ENCODE results near the genes ITGA7 and ORMDL2.

DNA sequence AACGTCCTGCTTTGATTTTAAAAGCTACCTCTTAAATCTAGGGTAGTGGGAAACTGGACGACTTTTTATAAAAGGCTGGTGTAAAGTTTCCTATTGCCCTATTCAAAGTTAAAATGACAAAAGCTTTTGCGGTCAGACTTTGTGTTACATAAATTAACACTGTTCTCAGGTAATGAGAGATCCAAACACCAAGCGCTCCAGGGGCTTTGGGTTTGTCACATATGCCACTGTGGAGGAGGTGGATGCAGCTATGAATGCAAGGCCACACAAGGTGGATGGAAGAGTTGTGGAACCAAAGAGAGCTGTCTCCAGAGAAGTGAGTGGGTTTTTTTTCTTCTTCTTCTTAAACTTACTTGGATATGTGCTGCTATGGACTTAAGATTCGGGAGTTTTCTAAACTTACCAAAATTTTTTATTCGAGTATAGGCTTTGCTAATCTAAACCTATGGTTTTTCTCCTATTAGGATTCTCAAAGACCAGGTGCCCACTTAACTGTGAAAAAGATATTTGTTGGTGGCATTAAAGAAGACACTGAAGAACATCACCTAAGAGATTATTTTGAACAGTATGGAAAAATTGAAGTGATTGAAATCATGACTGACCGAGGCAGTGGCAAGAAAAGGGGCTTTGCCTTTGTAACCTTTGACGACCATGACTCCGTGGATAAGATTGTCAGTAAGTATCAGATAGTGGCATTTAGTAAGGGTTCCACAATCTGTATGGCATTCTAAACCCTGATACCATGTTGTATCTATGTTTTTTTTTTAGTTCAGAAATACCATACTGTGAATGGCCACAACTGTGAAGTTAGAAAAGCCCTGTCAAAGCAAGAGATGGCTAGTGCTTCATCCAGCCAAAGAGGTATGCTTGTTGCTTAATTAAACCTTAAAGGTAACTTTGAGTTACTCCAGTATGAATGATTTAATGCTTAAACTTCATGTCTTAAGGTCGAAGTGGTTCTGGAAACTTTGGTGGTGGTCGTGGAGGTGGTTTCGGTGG lies 1.4 kb downstream of the HNRNPA1 start:
- PRO-cap: no peak

DNA sequence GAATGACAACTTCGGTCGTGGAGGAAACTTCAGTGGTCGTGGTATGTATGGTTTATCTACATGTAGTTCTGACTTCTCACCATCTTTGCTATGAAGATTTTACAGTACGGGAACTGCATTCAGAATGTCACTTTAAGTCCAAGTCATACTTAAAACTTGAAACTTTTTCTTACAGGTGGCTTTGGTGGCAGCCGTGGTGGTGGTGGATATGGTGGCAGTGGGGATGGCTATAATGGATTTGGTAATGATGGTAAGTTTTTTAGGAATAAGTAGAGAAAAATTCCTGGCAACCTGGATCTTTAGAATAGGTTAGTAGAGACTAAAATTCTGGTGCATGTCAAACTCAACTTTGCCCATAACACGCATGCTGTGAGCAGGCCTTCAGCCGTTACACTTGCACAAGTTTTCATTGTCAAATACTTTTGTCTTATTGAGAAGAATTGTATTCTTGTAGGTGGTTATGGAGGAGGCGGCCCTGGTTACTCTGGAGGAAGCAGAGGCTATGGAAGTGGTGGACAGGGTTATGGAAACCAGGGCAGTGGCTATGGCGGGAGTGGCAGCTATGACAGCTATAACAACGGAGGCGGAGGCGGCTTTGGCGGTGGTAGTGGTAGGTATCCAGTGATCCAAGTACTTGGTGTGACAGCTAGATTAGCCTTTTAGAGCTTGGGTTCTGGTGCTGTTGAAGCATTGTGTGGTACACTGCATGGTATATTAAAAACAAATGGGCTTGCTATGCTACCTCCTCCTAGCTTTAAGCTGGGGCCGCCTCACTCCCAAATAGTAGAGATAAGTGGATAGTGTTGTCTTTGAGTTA lies 2.3 kb downstream of the HNRNPA1 start:
- PRO-cap: no peak

GRCh38 chr12:54349103-54349565 lies 15.2 kb downstream of the GPR84 start:
- PRO-cap: no peak

DNA sequence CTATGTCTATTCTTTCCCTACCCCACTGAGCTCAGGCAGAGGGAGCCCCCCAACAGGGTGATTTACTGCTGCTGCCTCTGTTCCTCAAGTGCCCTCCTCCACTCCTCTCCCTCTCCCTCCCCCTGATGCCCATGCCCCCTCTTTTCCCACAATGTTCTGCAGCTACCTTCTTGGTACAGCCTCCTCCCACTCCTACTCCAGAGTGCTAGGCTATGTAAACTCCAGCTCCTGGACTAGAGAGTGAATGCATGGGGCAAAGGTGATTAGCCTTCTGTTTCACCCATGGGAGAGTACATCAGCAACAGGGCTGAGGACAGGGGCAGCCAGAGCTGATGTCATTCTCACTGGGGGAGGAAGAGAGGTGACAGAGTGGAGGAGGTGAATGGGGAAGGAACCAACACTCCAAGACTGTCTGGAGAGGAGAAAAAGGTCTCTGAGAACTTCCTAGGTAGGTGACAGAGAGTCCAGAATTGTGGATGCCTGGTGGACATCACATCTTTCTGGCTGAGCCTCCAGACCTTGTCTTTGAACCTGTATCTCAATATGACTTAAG lies 10.8 kb downstream of the GPR84 start:
- PRO-cap: no peak

DNA sequence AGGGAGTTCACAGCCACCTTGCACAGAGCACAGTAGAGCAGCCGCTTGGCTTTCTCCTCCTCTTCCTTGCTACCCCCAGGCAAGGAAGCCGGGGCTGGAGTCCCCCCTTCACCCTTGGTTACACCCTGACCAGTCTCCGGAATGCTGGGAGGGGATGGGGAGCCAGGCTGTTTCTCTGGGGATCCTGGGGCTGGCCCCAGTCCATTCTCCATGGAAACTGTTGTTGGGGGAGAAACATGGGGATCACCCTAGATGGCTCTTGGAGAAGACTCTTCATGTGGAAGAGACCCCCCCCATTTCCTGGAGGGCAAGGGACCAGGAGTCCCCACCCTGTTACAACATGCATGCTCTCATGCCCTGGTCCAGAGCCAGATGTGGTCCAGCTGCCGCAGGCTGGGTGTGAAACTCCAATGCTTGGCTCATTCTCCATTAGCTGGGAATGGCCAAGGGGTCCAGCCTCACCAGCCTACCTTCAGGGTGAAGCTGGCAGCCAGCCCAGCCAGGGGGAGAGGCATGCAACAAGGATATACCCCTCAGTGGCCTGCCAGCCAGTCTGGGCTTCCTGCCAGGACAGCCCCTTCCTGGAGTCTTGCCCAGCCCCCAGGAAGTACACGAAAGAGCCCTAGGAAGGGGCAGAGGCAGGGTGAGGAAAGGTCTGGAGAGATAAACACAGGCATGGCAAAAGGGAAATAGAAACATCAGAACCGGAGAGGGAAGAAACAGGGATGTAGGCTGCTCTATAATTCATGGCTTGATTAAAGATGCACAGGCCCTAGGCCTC lies 7.4 kb upstream of the GPR84 start:
- PRO-cap: no peak

GRCh38 chr12:54379608-54380124 lies 4.9 kb downstream of the ZNF385A start:
- PRO-cap: unidirectional peak, minus-strand start at chr12:54379743

DNA sequence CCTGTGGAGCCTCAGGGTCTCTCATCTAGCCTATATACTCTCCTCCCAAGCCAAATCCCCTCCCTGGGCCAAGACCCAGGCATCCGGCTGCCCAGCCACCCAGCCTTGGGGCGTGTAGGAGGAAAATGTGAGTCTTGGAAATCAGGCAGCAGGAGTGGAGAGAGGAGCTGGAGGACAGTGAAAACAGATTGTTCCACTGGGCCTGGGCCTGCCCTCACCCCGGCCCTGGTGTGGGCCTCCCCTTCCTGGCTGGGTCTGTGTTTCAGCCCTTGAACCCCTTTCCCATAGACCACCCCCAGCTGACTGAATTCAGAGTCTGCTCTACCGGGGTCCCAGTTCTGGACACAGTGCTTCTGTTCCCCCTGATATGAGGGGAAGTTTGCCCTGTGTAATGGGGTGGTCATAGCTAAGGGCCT lies 6.7 kb downstream of the ITGA5 start:
- PRO-cap: no peak

DNA sequence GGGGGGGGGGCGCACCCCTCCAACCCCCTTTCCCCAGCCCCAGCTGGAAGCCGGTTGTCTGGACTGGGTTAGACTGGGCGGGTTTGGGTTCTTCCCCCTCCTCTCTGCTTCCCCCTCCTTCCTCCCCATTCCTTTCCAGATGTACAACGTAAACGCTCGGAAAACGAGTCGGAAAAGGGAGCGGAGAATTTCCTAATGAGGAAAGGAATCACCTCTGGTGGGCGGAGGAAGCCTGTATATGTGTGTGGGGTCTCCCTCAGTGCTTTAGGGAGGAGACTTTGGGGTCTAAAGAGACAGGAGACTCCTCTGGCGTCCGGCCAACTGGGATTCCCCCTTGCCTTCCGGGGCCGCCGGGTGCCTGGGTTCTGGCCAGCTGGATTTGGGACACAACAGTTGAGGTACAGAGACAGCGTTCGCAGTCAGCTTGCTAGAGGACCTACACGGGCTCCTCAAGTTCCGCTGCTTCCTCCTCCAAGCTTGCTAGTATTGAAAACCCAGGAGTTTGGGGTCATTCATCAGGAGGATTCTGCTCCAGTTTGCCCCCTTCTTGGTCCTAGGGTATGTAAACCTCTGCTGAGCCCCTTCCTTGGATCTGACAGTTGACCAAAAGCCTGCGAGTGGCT lies 441 bp upstream of the ITGA5 start:
- PRO-cap: no peak

DNA sequence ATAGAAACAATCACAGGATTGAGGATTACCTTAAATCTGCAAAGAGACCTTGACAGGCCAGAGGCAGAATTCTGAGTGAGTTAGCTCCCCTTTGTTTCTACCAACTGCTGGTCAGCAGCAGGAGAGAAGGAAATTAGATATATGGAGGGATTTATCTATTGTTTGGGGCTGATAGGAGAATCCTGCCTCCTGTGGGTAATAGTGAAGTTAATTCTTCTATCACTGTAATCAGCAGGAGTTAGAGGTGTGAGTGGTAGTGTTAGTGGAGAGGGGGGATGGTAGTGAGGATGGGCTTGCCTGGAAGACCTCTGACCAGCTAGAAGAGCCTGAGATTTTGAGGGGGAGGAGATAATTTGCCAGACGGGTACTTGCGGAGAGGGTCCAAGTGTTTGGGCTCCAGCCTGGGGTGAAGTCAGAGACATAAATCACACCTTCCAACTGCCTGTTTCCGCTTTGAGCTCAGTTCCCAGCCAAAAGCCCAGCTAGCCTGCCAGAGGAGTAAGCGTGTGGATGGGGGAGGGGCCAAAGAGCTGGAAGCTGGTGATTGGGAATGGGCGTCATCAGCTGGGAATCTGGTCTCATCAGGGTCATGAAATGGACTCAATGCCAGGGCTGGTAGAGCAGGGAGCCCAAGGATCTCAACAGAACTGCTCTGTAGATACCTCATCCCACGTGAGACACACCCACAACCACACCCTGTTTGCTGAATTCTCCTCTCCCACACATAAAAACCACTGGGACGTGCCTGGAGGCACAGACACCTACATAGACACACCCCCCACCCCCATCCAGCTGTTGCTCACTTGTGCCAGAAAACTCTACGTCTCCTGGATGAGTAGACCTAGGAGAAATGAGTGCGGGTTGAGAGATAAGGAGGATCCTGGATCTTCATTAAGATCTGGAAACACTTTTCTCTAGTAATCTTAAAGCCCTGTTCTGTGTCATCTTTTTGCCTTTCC lies 13.1 kb upstream of the ITGA5 start:
- PRO-cap: bidirectional peak, plus-strand start at position 603 of the sequence, minus-strand start at position 452 of the sequence

- PRO-cap: no peak
Observed at GRCh38 chr12:54435431-54436016, 16.5 kb upstream of the ITGA5 start.

DNA sequence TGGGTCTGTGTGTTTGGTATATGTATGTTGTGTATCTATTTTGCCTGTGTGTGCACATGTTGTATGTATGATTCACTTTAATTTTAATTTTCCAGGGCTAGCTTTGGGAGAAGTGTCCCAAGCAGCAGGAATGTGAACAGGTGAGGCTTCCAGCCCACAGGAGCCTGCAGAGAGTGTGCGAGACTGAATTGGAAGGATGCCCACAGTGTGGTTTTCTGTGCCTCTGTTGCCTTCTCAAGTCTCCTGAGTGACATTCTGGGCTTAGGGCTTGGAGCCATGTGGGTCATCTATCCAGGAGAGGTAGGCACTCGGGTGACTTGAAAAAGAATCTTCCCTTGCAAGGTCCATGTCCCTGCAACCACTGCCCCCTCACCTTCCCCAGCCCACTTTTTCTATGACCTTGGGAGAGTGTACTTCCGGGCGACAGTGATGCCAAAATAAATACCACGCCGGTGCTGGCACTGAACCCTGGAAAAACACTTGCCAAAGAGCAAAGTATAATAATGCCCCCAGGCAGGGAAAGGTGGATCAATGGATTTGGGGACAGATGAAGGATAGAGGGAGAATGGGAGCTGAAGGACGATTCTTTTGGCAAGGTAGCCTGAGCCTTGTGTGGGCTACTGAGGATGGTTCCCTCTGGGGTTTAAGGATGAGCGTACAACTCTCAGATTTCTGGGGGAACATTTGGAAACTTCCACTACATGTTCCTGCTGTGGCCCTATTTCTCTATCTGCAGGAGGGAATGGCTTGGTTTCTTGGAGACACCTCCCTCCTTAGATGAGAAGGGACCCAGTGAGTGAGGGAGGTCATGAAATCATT lies 37.0 kb upstream of the DCD start:
- PRO-cap: no peak

DNA sequence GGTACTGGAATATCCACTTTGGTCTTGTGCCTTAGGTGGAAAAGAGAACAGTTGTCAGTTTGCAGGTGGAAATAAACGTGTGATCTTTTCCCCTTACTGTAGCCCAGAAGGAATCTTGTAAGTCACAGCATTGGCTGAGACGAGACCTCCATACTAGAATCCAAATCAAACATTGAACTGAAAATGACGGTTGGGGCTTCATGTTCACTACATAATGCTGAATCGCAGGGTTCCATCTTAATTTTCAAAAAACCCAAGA lies 1.7 kb downstream of the TESPA1 start:
- PRO-cap: no peak

DNA sequence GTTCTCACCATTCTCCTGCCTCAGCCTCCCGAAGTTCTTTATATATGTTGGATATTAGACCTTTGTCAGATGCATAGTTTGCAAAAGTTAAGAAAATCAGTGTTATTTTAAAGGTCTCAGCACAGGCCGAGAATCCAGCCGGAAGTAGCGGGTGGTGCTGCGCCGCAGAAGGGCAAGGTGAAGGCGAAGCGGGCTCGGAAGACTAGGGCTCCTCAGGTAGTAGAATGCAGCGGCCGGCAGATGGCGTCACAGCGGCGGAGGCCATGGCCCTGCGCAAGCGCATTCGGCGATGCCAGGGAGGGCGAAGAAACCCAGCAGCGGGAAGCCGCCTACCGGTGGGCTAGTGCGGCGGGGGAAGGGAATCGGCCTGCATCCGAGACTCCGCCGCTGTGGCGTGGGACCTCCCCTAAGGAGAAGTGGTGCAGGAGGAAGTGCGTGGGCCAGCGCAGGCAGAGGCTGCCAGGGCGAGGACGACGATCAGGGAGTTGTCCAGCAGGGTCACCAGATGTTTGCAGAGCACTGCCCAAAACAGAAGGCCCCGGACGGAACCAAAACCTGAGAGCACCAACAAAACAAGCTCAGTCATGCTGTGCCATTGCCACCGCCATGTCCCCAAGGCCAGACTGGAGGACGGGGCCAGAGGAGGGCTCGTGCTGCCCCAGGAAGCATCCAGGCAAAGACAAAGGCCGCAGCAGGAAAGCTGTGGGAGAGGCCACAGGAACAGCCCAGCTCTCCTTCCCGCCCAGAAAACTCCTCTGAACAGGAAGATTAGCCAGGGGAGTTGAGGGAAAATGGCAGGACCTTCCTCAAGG lies 9.6 kb downstream of the OR10P1 start:
- PRO-cap: unidirectional peak, plus-strand start at position 343 of the sequence; bidirectional peak, plus-strand start at position 452 of the sequence, minus-strand start at position 391 of the sequence

GRCh38 chr12:55702745-55703756 lies 4.7 kb downstream of the ITGA7 start:
- PRO-cap: no peak

GRCh38 chr12:55703757-55704772 lies 3.6 kb downstream of the ITGA7 start:
- PRO-cap: no peak

DNA sequence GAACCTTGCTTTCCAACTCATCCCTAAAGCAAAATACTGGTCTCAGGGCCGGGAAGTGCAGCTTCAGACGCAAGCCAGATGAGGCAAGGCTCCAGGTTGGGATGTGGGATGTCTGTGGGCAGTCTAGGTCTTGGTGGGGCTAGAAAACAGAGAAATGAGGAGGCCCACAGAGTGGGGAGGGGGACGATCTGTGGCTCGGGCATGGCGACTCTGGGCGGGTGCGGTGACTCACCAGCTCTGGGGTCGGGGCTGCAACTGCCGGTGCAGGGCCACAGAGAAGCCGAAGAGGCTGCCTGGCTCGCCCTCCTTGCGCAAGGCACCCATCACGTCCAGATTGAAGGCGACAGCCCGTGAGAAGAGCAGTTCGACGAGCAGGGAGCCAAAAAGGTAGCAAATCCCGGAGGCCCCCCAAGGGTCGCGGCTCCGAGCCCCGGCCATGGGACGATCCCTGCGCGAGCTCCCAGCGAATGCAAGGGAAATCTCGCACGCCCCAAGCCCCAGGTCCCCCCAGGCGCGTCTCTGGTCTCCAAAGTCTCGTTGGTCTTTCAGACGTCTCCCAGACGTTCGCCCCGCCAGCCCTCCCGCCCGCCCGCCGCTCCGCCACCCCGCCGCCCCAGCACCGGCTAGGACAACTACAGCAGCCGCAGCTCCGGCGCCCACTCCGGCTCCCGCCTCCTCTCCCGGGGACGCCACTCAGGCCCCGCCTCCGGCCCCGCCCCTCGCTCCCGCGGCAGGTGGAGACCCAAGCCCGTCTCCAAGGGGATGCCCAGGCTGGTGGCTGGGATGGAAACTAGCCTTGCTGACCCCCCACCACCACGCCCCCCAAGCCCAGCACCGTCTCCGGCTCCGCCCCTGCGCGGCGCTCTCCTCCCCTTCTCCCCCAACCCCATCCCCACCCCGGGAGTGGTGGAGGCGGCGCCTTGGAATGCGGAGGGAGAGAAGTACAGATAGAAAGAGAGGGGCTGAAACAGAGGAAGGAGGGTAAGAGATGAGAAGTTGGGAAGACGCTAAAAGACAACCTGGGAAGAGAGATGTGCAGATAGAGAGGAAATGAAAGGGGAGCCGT lies at the start of gene ITGA7:
Gene ITGA7, minus strand, starts transcription at position 660 of the 1,066 bp plus-strand sequence.
- PRO-cap: bidirectional peak, plus-strand start at position 895 of the sequence, minus-strand start at position 634 of the sequence

DNA sequence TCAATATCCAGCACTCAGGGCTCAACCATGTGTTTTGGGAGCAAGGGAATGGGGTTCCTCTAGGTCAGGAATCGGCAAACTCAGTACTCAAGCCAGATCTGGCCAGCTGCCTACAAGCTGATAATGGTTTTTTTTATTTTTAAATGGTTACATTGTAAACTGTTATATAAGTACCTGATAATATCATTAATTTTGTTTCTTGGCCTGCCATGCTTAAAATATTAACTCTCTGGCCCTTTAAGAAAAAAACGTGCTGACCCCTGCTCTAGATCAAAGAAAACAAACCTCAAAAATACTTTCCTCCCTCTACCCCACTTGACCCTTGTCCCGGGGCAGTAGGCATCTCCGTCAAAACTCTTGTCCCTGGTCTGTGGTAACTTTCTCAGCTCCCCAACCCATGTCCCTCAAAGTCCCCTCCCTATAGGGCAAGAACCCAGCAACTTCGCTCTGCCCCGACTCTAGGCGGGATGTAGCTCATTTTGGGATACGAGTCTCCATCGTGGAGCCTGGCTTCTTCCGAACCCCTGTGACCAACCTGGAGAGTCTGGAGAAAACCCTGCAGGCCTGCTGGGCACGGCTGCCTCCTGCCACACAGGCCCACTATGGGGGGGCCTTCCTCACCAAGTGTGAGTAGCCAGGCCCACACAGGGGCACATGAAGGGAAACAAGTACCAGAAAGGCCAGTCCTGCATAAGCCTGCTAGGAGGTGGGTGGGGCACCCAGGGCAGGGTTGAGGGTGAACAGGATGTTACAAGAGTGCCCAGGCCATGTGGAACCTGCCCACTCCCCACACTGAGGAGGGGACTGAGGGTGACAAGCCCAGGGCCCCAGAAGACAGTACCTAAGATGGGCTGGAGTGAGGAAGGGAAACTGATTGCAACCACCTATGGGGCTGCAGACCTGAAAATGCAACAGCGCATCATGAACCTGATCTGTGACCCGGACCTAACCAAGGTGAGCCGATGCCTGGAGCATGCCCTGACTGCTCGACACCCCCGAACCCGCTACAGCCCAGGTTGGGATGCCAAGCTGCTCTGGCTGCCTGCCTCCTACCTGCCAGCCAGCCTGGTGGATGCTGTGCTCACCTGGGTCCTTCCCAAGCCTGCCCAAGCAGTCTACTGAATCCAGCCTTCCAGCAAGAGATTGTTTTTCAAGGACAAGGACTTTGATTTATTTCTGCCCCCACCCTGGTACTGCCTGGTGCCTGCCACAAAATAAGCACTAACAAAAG lies 3.6 kb downstream of the RDH5 start:
- PRO-cap: unidirectional peak, minus-strand start at position 353 of the sequence

DNA sequence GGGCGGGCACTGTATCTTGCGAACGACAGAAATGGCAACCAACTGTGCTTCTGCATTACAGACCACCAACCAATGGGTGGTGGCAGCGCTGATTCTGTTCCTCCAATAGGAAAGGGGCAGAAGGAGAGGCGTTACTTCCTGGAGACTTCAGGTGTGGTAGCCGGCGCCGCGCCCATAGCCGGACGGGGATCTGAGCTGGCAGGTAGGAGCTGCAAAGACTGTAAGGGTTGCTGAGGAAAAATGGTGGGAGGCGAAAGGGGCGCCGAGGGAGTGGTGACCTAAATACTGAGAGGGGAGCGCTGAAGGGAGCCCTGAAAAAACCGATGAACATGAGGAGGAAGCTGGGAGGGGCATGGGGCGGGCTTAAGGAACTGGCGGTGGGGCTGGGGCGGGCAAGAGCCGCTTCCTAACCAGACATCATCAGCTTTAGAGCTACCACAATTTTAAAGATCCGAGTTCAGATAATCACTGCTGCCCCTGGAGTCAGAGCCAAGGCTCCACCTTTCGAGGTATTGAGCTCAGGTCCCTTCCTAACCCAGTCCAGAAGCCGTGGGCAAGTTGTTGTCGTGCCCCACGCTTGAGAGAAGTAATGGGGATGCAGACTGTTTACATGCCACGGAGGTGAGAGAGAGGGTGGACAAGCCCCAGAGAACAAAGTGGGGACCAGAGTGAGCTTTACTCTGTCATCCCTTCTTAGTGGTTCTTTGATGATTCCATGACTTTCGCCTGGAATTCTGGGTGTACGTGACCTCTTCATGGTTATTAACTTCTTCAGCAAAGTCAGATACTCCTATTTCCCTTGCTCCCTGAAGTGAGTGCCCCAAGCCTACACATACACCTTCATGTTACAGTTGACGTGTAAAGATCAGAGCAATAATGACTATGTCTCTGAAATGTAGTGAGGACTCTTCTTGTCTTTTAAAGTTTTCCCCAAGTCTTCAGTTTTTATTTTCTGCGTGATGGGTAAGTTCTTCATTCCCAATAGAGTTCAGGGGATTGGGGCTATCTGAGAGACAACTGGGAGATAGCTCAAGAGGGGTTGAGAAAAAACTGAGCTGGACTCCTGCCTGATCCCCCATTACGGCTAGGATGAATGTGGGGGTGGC lies at the start of gene ORMDL2:
Gene ORMDL2, plus strand, starts transcription at position 131 of the 1,106 bp plus-strand sequence.
- PRO-cap: bidirectional peak, plus-strand start at position 134 of the sequence, minus-strand start outside the sequence; unidirectional peak, plus-strand start at position 407 of the sequence

- PRO-cap: no peak
Observed at GRCh38 chr12:55930090-55930399, 917 bp upstream of the DGKA start.

GRCh38 chr12:55999626-55999927 lies 2.5 kb downstream of the SUOX start:
- PRO-cap: no peak